Epidermal melanocyte (primary cell): ENCODE measurements around the genes SEC31B, LDB1 and NOLC1.

GRCh38 chr10:99845773-99846062, 63.3 kb downstream of the ABCC2 start:
- RRBS: no CpG with 5 or more reads among the region's 7 CpGs

DNA sequence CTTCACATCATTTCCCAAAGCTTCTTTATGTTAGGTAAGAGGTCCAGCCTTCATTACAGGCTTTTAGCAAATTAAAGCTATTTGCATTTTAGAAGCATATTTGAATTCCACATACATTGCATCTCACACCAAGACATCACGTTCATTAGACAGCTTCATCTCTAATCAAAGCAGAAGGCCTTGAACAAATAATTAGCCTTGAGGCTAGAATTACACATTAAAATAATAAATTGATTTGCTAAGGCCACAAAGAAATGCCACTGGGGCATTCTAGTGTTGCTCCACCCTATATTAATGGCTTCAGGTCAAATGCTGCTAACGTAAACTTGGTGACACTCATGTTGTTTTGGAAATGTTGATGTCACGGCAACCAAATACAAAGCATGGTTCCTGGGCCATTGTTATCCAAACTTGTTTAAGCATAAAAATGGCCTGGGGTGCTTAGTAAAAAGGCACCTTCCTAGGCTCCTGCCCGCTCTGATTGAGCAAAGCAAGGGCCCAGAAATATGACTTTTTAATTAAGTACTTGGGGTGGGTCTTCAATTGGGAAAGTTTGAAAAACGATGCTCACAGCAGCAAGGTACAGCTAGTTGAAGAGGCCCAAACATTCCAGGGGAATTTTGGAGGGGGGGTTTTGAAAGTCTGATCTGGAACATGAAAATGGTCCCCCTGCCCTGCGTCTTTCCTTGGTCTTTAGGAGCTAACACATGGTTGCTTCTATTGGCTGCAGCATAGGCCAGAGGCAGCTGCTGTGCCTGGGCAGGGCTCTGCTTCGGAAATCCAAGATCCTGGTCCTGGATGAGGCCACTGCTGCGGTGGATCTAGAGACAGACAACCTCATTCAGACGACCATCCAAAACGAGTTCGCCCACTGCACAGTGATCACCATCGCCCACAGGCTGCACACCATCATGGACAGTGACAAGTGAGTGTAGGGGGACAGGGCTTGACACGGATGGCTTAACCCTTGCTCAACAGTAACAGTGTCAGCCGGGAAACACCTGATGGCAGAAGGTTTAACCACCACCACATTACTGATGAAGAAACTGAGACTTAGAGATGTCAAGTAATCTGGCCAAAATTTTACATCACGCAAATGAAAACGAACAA, 67.8 kb downstream of the ABCC2 start:
- RRBS: no CpG with 5 or more reads among the region's 16 CpGs

- RRBS: no CpG with 5 or more reads among the region's 5 CpGs
Observed at GRCh38 chr10:99921803-99922623, 87.7 kb downstream of the DNMBP start.

- RRBS: no CpG with 5 or more reads among the region's 3 CpGs
Observed at GRCh38 chr10:99927702-99928288, 82.0 kb downstream of the DNMBP start.

- RRBS: no CpG with 5 or more reads among the region's 7 CpGs
Observed at GRCh38 chr10:100362177-100363015, 15.4 kb downstream of the SCD start.

DNA sequence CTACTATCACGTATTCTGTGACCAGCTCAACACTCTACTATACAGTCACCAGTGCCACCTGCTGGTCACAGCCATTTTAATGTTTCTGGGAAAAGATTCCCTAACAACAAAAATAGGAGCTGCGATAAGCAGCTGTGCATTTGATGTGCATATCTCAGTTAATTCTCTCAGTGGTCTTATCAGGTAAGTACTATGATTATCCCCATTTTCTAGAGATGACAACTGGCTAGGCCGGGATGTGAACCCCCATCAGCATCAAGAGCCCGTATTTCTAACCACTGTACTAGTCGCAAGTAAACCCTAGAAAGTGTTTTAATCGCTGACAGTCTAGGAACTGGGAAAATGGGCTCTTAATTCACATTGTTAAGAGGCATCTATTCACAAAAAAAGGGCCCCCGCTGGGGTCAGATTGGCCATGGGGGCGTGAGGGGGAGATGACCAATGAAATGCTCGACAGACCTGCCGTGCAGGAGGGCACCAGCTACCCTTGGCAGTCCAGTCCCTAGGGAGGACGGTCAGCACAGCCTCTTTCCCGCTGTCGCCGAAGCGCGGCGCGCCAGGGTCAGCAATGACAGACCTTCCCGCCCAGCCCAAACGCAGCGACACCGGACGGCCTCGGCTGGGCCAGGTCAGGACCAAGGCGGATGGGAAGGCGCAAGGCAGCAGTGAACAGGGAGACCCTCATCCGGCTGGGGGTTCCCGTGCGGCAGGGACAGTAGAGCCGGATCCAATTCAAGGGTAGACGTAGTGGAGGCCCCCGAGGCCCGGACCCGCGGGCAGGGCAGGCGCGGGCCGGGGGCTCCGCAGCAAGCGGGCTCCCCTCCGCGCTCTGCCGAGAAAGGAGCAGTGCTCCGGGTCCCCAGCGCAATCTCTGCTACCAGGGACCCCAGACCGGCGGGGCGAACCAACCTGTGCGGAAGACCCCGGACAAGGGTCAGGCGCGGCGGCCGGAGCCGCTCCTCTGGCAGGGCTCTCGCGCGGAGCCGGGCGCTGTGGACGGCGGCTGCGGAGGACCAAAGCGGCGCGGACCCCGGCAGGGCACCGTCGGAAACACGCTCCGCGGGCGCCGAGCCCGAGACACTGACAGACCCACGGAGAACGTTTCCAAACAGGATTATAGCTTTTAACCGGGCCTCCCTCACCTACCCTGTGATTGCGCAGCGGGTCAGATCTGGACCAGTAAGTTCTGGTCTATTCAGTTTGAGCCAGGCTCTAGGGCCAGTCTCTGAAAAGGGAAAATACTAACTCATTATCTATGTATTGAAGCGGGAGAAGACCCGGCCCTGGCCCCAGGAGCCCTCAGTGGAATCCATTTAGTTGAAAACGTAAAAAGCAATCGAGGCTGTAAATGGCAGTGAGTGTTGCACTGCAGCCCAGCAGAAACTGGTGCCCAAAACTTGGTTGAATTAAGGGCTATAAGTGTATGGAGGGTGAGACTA, at the start of gene SEC31B:
Gene SEC31B (minus strand): TSS at position 989 of the 1,439 bp plus-strand sequence.
- RRBS: 5% methylated on average over 43 of the region's 84 CpGs

DNA sequence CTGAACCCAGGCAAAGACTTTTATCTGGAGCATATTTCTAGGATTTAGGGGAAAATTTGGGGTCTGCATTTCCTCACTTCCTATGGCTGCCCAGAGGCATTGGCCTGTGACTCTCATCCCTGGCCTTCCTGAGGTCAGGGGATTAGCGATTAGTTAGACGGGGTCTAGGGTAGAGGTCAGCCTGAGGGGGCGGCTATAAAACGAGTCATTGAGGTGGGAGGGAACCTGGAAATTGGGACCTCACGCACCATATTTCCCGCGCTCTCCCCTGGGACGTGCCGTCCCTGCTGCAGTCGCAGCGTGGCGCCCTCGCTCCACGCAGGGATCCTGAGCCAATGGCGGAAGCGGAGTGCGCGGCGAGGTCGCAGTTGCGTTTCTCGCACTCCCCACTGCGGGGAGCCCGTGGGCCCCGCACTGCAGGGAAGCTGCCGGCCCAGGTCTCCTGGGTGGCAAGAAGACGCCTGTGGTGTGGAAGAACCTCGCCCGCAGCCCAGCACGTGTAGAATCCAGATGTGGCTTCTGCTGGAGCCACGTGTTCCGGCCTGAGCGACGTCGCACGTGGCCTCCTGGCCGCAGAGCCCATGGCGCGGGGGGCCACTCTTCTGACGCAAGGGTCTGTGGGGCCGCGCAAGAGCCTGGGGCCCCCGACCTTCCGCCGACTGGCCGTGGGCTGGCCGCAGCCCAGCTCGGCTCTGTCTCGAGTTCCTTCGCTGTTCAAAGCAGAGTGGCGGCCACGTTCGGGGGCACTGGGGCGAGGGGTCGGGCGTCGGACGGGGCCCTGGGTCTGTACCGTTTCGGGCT, 26.3 kb downstream of the HIF1AN start:
- RRBS: 0% methylated on average over 2 of the region's 60 CpGs

DNA sequence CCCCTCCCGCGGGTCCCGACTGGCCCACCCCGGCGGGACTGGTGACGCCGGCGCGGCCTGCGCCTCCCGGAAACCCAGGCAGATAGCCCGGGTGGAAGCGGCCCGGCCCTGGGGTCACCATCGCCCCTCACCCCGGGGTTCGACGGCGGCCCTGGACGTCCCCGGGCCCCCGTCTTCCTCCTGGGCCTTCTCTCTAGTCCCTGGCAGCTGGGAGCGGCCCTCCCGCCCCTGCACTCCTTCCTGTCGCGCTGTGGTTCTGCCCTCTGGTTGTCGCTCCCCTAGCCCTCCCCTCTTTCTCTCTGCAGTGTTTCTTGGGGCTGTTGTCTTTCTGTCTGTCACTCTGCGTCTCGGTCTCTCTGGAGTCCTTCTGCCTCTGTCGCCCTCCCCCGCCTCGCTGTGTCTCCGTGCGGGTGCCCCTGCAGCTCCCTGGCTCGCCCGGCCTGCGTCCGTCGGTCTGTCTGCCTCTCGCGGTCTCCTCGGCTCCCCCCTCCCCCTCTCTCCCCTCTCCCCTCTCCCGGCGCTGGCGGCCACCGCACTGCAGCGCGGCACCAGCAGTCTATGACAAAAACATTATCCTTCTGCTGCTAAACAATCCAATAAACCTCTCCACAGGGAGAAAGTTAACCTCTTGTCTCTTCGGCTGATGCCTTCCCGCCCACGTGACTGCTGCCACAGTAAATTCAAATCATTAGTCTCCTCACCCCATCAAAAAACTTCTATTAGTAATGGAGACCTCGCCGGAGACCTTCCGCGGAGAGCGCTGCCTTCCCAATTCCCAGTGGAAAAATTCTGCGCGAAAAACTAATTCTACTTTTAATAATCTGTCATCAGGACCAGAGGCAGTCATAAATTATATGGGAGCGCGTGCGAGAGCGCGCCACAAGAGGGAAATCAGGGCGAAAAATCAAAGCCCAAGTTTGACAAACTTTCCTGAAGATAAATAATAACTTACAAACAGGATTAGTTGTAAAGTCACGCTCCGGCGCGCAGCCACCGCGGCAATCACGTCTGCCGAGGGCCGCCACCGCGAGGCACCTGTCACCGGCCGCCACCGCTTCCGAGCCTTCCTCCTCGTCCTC, 90.2 kb upstream of the PAX2 start:
- RRBS: 9% methylated on average over 20 of the region's 80 CpGs

DNA sequence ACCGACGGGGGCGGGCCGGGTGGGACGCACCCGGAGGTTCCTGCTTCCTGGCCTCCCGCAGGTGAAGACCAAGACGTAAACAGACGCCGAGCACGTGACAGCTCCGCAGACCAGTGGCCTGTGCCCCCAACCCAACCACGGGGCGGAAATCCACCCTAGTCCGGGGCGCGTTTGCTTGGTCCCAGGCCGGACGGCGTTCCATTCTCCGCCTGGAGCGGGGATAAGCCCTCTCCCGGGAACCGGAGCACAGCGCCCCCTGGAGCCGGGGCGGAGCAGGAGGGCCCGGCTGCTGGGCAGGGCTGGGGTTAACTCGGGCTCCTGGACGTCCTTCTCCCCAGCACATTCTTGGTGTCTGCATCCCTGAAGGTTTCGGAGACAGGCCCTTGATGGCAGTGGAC, 2.0 kb upstream of the LZTS2 start:
- RRBS: 3% methylated on average over 12 of the region's 31 CpGs

DNA sequence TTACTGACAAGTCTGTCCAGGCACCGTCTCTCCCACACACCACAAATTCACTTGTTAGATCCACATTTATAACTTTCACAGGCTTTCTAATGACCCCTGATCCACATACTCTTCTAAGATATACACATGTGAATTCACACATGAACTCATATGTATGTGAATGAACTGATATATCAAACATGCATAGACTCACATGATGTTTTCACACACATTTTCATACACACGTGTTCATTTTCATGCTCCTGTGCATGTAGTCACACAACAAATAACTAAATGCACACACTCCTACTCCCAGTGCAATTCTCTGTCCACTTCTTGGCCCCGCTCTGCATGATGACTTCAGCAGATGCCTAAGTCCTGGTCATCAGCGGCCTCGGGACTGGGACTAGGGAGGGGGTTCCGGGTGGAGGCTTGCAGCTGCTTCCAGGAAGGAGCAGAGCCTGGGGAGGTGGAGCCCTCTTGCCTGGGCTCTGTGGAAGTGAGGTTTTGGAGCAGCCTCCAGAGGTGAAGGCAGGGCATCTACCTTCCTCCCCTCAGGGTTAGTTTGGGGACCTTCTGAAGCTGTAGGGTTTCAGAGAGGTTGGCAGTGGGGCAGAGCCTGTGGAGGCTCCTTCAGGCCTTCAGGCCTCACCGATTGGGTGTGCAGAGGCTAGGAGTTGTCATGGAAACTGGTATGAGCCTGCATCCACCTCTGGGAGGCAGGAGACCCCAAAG, 1.7 kb downstream of the LZTS2 start:
- RRBS: no CpG with 5 or more reads among the region's 7 CpGs

GRCh38 chr10:101043457-101043825, 12.4 kb downstream of the SFXN3 start:
- RRBS: no CpG with 5 or more reads among the region's 4 CpGs

DNA sequence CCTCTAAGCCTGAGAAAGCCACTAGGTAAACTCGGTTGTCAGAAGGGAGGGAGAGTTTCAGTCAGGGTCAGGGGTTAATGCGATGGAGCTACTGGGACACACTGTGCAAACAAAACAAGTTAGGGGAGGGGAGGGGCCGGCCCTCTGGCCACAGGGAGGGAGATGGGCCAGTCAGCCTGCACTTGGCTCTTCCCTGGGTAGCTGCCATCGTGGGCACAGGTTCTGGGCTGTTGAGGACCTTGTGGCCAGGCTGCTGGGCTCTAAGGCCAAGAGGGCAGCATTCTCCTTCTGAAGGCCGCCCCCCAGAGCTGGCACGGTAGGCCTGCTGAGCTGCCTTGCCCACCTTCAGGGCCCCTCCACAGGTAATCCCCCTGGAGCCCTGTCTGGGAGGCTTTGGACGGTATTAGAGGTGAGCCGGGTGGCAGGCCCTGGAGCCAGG, 31.3 kb downstream of the KAZALD1 start:
- RRBS: no CpG with 5 or more reads among the region's 8 CpGs

DNA sequence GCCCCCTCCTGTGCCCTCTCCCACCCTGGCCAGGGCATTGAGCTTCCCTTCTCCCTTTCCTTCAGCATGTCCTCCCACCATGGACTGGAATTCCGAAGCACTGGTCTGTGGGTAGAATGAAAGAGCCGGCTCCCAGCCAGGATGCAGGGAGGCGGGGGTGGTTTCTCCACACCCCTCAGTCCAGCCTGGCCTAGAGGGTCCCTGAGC, 32.1 kb downstream of the KAZALD1 start:
- RRBS: no CpG with 5 or more reads among the region's 3 CpGs

GRCh38 chr10:101630079-101630575, 42.0 kb downstream of the DPCD start:
- RRBS: no CpG with 5 or more reads among the region's 8 CpGs

DNA sequence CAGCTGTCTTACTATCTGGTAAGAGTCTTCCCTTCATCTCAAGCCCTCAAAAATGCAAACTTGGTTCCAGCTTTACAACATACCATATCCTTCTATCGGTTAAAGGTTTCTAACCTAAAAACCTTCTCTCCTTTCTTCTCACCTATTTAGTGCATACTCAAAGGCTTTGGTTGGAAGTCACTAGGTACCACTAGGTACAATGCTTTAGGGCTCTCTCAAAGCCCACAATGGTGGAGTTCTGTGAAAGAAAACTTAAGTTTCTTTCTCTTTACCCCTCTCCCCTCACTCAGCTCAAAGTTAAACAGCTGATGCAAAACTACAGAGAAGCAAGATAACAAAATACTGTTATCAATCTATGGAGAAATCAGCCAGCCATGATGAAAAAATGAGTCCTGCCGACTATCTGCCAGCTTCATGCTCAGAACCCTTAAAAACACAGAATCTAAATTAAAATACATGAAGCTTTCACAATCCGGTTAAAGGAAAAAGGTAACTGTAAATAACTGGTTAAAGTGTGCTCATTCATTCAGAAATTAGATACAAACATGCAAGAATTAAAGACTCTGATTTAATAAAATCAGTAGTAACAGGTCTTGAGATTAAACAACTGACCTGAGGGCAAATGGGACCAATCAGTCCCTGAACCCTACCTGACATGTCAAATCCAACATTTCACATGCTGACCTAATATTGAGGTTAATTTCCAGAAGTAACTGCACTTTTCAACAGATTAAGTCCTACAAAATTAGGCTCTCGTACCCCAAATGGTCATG, 1.7 kb upstream of the NPM3 start:
- RRBS: no CpG with 5 or more reads among the region's 4 CpGs

DNA sequence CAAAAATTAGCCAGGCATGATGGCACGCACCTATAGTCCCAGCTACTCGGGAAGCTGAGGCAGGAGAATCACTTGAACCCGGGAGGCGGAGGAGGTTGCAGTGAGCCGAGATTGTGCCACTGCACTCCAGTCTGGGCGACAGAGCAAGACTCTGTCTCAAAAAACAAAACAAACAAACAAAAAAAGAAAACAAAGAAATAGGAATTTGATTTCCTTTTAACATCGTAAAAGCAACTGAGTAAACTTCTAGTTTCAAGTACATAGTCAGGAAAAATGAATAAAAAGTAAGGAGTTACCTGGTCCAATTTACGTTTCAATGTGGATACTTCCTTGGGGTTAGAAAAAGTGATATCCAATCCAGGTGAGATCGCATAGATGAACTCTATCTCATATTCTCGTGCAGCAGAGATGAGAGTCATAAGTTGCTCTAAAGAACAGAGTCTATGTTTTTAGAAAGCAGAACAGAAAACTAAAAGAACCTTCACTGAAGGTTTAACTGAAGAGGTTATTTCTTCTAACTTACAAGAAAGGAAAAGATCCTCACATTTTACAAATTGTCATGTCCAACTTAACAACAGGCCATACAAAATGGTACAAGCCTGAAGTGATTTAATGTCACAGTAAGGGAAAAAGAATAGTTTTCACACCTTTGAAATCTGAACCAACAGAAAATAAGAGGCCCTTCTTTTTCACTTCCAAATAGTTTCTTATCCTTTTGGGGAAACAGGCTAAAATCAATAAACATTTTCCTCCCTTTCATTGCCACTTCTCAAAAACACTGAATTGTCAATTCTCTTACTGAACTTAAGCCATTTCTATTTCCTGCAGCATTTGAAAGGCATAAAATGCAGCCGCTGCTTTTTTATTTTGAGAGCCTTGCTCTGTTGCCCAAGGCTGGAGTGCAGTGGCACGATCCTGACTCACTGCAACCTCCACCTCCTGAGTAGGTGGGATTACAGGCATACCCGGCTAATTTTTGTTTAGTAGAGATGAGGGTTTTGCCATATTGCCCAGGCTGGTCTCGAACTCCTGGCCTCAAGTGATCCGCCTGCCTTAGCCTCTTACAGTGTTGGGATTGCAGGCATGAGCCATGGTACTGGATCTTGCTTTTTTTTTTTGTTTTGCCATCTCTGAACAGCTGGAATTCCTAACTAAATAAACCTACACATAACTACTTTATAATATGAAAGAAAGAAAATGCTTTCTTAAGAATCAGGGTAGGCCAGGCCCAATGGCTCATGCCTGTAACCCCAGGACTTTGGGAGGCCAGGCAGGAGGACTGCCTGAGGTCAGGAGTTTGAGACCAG, 7.9 kb downstream of the OGA start:
- RRBS: no CpG with 5 or more reads among the region's 15 CpGs

GRCh38 chr10:101961489-101962058, 94.4 kb downstream of the ARMH3 start:
- RRBS: no CpG with 5 or more reads among the region's 2 CpGs

GRCh38 chr10:102110623-102111326, 9.4 kb downstream of the LDB1 start:
- RRBS: no CpG with 5 or more reads among the region's 12 CpGs

DNA sequence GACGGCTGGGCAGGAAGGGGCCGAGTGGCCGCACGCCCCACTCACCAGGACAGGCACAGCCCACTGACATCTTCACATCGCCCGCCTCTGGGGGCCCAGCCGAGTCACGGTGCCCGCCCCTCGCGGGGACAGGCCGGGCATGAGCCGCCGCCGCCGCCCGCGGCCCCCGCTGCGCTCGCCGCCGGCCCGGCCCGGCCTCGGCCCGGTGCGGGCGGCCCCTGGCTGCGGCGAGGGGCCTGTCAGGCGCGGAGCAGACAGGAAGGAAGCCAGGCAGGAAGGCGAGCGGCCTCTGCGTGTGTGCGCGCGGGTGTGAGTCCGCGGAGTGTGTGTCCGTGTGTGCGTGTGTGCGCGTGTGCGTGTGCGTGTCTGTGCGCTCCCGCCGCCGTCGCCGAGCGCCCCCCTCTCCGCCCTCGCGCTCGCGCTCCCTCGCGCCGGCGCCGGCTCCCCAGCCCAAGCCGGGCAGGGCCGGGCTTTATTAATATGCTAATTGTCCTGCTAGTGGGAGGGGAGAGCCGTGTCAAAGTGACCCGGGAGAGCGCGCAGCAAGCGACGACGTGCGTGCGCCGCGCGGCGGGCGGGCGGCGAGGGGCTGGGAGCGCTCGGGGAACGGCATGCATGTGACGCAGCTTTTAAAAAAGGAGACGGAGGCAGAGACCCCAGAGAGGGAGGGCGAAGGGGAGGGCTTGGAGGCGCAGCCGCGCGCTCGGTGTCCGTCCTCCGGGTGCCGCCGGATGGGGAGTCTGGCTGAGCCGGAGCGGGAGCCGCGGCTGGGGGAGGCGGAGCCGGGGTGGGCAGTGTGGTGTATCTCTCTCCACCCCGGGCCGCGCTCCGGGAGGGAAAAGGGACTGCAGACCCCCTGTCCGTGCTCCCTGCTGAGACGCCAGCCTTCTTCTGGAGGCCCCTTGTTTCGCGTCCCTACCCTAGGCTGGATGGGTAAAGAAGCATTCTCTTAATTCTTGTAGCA, at the start of gene LDB1:
Gene LDB1 (minus strand): TSS at position 328 of the 964 bp plus-strand sequence.
- RRBS: 4% methylated on average over 14 of the region's 111 CpGs

- RRBS: 0% methylated on average over 3 of the region's 79 CpGs
Observed at GRCh38 chr10:102151833-102153103, at the start of gene NOLC1. Gene NOLC1, plus strand, starts transcription at chr10:102152389.